RPMI7951 (cell line): ENCODE results near the gene LARP1B.

DNA sequence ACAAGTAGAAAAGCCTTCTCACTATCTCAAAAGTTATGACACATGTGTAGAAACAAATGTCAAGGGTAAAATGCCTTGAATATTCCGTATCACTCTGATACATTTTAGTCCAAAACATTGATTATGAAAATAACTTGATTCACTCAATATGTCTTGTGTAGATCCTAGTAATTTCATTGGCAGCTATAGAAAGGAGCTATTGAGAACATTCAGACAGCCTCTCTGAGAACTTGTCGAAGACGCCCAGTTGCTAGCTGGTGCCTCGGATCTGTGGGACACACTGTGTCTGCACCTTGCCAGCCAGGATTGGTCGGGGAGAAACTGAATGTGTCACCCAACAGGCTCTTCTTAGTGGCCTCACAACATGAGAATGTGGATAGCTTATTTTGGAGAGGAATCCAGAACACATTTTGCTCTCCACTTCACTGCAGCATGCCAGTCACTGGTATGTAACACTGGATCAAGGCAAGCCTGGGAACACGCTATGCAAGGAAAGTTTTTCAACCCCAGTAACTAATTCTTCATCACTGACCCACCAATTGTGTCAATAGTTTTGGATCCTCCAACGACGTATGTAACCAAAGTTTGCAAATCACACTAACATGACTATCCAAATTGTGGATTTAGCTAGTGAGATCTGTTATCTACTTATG, 89.4 kb upstream of the TRPC3 start:
- RAMPAGE, long total RNA = no peak

DNA sequence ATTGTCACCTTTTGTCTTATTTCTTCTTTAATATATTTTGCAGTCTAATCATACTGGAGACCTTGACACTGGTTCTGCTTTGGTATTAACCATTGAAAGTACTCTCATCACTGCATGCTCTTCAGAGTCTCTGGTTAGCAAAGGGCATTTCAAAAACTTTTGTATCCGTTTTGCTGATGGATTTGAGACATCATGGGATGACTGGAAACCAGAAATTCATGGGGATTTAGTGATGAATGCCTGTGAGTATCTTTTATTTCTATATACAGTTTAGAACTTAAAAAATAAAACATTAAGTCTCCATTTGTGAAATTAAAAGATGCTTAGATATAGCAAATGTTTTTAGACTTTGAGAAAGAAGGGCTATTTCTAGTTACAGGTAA, 69.6 kb upstream of the ADAD1 start:
- RAMPAGE, long total RNA = no peak

DNA sequence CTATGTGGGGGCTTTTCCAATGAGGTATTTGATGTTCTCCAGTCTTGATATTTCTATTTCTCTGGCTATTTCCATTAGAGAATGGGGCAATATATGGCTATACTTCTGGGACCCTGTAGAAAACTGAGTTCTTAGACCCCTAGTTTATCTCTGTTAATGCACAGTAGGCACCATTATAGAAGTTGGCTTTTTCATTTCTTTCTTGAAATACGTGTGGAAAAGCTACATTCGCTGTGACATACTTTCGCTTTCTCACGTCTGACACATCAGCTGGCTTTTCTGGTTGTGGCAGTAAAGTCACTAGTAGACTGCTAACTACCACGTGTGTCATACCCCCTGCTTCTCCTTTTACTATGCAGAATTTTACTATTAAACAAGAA, 1.9 kb upstream of the IL2 start:
- RAMPAGE, long total RNA = no peak

DNA sequence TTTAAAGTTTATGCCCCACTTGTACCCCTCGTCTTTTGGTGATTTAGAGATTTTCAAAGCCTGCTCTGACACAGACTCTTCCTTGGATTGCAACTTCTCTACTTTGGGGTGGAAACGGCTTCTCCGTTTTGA, 502 bp upstream of the FGF2 start:
- RAMPAGE, long total RNA = no peak

GRCh38 chr4:123338538-123338962, 58.0 kb upstream of the SPRY1 start:
- RAMPAGE, long total RNA = no peak

DNA sequence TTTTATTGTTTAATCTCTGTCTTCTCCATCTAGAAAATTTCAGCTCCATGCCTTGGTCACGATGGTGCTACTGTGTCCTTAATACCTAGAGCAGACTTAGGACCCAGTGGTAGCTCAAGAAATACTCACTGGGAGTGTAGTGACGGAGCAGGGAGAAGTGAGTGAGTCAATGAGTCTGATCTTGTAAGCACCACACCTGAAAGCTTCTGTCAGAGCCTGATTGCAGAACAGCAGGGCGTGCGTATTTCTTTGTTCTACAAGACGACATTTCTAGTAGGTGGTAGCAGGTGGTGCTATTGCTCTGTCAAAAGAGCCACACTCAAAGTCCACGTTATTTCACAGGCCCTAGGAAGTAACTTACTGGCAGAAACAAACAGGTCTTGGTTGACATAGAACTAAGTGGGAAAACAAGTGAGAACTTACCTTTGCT, 46.5 kb upstream of the SPRY1 start:
- RAMPAGE, long total RNA = no peak

- RAMPAGE, long total RNA = no peak
Measured at GRCh38 chr4:123749361-123750095, 352.9 kb downstream of the SPRY1 start.

DNA sequence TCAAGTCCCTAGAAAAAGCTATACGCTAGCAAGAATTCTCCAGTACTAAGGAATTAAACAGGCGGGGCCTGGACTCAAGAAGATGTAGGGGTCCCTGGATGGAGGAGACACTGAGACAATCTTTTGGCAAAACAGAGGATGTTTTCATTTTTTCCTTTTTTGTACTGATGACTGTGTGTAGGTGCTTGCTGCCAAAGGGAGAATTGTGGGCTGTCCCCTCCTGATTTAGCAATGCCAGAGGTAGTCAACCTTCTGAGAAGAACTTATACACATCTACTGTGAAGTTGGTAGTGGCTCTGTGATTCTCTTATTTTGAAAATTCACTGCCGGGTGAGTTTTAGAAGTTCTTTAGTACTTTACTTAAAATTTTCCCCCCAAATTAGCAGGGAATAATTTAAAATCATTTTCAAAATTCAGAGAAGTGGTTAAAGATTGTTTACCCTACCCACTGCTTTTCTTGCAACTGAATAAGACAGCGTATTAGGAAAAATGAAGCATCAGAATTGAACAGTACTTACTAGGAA, 391.2 kb downstream of the SPRY1 start:
- RAMPAGE, long total RNA = no peak

GRCh38 chr4:123984777-123985226, 588.2 kb downstream of the SPRY1 start:
- RAMPAGE, long total RNA = no peak

GRCh38 chr4:124083760-124084231, 628.7 kb downstream of the ANKRD50 start:
- RAMPAGE, long total RNA = no peak

DNA sequence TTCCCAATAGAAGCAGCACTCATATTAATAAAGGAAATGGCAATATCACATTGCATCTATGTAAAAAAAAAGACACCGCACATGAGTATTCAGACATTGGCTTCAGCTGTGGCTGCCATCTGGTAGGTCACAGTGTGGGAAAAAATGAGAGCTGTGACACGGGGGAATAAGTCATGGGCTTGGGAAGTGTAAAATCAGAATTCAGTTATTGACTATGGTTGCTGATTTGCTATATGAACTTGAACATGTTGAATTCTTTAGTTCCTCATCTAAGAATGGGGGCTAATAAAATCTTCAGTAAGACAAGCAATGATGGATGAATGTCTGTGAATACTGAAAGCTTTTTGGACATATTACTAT, 221.2 kb downstream of the ANKRD50 start:
- RAMPAGE, long total RNA = no peak

DNA sequence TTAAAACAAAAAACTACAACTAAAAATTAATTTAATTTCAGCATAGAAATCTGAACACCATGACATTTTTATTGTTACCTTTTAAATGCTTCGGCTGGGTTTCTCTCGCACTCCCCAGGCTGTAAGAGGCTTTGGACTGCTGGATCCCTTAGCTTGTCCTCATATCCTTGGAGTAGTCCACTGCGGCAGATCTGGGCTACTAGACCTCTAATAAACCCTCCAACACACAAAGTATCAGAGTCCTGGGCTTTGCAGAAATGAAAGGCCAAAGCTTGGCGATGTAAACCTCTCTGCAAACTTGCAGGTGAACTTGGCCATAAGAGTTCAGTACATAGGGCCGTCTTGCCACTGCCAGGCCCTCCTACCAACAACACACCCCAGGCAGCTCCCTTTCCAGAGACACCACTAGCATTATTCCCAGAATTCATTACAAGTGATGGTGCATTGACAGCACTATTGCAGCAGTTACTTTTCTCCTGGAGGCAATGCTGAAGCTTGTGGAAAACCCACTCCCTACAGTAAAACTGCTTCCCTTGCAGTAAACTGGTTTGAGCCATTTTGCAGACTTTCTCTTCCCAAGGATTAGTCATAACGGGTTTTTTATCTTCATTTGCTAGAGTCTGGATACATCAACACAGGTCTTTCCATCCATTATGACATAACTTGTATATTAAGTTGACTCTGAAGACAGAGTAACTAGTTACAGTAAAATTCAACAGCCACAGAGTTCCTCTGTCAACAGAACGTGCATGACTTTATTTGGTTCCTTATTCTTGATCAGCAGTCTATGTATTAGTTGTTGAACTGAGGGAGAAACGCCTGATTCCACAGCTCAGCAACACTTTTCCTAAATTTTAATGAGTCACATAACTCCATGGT, 2.4 kb downstream of the ANKRD50 start:
- RAMPAGE, long total RNA = no peak

GRCh38 chr4:125192681-125192996, 122.1 kb upstream of the FAT4 start:
- RAMPAGE, long total RNA = no peak

GRCh38 chr4:125334810-125335170, 20.0 kb downstream of the FAT4 start:
- RAMPAGE, long total RNA = no peak

GRCh38 chr4:125676605-125677073, 361.9 kb downstream of the FAT4 start:
- RAMPAGE, long total RNA = no peak

GRCh38 chr4:126740322-126741147, 892.2 kb upstream of the INTU start:
- RAMPAGE, long total RNA = no peak

- RAMPAGE, long total RNA = no peak
Measured at GRCh38 chr4:126955559-126956652, 676.9 kb upstream of the INTU start.

DNA sequence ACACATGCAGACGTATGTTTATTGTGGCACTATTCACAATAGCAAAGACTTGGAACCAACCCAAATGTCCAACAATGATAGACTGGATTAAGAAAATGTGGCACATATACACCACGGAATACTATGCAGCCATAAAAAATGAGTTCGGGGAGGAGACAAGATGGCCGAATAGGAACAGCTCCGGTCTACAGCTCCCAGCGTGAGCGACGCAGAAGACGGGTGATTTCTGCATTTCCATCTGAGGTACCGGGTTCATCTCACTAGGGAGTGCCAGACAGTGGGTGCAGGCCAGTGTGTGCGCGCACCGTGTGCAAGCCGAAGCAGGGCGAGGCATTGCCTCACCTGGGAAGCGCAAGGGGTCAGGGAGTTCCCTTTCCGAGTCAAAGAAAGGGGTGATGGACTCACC, 612.3 kb upstream of the INTU start:
- RAMPAGE, long total RNA = no peak

DNA sequence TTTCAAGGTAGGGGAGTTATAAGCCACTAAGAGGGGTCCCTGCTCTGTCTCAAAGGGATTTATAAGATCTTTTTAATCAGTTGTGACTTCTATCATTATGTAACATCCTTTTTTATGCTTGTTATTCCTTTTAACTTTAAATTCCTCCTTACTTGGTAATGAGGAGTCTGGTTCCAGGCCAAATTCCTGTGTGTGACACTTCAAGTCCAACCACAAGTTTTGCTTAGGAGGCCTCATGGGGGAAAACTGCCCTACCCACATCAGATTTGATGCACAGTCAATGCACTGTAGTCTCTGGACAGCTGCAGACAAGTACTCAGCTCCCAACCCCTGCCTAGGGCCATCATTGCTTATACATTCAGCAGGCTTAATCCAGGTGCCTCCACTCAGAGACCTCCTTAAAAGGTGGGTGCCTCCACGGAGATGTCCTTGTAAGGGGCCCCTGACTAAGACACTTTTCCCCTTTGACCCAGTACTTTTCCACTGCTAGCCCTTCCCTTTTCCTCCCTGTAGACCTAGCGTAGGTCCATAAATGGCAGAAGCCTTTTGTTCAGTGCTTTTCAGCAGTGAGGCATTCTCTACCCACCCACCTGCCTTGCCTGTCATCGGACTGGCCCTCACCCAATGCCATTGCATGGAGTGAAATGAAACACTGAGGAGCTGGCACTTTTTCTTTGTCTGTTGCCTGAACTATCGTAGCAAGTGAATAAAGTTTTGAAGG, 23.9 kb upstream of the PLK4 start:
- RAMPAGE, long total RNA = no peak

DNA sequence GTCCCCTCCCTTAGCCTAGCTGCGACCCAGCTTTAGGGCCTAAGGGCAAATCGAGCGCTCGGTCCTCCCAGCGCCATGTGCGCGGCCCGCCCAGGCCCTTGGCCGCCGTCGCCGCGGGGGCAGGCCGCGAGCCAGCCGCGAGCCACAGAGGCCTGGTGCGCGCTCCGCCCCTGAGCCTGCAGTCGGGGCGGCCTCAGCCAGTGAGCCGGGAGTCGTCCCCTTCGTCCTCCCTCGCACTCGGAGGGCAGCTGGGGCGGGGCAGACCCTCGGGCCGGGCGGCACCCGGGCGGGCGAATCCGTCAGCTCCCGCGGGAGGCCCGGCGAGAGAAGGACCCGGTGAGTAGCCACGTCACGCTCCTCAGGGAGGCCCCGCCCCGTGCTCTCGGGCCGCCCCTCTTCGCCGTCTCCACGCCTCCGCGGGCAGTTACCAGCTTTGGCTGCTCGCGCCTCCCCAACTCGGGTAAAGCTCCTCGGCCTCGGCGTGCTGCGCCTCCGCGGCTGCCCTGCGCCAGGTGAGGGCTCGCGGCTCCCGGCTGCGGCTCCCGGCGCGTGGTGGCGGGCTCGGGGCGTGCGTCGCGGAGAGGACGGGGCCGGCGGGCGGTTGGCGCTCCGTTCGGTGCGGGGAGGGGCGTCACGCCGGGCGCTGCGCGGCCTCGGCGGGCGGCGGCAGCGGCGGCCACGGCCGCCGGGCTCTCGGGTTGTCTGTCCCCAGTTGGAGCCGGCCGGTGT, at the start of gene LARP1B:
TSS of gene LARP1B (plus strand) at position 423 of the 729 bp plus-strand sequence.
- RAMPAGE, long total RNA = no peak